NB4 (cell line): ENCODE measurements around the genes GOLGA6L1, NPAP1, UBE3A, GOLGA8G and GOLGA8M.

DNA sequence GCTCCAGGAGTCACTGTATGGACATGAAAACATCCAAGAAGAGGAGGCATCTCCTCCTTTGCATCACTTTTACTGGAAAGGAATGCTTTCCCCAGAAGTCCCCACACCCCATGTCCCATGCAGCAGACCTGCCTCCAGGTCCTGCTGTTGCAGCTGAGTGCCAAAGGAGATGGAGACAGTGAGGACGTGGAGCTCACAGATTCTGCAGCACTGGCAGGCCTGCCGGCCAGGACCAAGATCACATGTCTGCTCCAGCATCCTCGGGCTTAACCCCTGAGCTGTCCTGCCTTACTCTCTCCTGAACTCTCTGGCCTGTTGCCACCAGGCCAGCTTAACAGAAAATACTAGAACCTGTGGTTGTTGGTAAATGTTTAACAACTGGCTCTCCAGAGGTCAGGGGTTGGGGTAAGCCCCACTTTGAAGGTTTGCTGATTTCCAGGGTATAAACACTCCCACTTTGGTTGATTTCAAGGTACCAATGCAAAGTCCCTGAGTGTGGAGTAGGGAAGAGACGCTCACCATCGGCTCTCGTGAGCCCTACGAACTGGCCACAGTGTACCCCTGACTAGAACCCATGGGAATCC lies 133.8 kb downstream of the OR4N4 start:
- RRBS, result no CpG with 5 or more reads among the region's 7 CpGs

GRCh38 chr15:22827661-22828369 lies 10.7 kb upstream of the NIPA2 start:
- RRBS, result no CpG with 5 or more reads among the region's 16 CpGs

- RRBS, result no CpG with 5 or more reads among the region's 21 CpGs
Measured at GRCh38 chr15:22837464-22837850, 1.0 kb upstream of the NIPA2 start.

GRCh38 chr15:22845026-22845492 lies 6.6 kb downstream of the NIPA2 start:
- RRBS, result no CpG with 5 or more reads among the region's 2 CpGs

GRCh38 chr15:22895274-22896189 lies 57.1 kb downstream of the NIPA2 start:
- RRBS, result no CpG with 5 or more reads among the region's 16 CpGs

GRCh38 chr15:22951513-22951864 lies 28.7 kb downstream of the CYFIP1 start:
- RRBS, result no CpG with 5 or more reads among the region's 18 CpGs

DNA sequence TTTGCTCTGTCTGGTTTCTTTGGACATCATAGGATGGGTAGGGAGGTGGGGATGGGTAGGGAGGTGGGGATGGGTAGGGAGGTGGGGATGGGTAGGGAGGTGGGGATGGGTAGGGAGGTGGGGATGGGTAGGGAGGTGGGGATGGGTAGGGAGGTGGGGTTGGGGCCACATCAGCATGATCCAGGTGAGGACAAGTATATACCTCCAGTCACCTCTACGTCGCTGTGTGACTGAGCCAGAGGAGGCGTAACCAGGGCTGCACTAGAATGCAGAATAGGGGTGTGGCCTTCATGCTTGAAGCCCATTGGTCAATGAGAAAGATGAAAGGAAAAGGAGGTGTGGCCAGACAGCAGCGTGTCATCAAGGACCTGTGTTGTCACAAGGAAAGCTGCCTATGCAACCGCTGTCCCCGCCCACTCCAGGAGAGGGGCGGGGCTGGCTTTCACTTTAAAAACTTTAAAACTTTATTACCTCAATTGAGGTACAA lies at the start of gene GOLGA6L1:
GOLGA6L1 (minus strand) TSS at position 268 of the 487 bp plus-strand sequence.
- RRBS, result no CpG with 5 or more reads among the region's 7 CpGs

- RRBS, result no CpG with 5 or more reads among the region's 4 CpGs
Measured at GRCh38 chr15:23304844-23305166, 29.2 kb downstream of the GOLGA6L26 start.

GRCh38 chr15:24675518-24676215 lies at the start of gene NPAP1:
Gene NPAP1 (plus strand): TSS chr15:24675775.
- RRBS, result 88% methylated on average over 21 of the region's 57 CpGs

GRCh38 chr15:25054098-25054534 lies 99.3 kb downstream of the SNRPN start:
- RRBS, result no CpG with 5 or more reads among the region's 9 CpGs

- RRBS, result under 1% methylated on average over 25 of the region's 123 CpGs
Measured at GRCh38 chr15:25438103-25439053, at the start of gene UBE3A. Gene UBE3A (minus strand): TSS chr15:25439024.

DNA sequence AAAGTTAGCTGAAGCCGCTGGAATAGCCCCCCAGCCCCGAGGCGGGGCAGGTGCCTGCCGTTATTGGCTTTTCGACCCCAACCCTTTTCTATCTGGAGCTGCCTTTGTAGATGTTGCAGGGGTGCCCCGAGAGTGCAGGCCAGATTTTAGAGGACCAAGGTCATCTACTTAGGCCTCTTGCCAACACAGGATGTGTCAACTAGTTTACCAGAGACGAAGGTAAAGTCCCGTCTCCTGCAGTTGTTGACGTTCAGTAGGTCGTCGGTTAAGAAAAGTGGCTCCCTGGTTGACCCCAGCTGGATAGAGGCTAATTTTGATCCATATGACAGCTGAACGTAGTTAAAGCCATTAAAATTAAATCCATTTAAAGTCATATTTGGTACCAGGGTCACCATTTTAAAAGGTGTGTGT lies 624 bp upstream of the UBE3A start:
- RRBS, result no CpG with 5 or more reads among the region's 12 CpGs

GRCh38 chr15:25810537-25811358 lies 52.4 kb downstream of the ATP10A start:
- RRBS, result no CpG with 5 or more reads among the region's 22 CpGs

DNA sequence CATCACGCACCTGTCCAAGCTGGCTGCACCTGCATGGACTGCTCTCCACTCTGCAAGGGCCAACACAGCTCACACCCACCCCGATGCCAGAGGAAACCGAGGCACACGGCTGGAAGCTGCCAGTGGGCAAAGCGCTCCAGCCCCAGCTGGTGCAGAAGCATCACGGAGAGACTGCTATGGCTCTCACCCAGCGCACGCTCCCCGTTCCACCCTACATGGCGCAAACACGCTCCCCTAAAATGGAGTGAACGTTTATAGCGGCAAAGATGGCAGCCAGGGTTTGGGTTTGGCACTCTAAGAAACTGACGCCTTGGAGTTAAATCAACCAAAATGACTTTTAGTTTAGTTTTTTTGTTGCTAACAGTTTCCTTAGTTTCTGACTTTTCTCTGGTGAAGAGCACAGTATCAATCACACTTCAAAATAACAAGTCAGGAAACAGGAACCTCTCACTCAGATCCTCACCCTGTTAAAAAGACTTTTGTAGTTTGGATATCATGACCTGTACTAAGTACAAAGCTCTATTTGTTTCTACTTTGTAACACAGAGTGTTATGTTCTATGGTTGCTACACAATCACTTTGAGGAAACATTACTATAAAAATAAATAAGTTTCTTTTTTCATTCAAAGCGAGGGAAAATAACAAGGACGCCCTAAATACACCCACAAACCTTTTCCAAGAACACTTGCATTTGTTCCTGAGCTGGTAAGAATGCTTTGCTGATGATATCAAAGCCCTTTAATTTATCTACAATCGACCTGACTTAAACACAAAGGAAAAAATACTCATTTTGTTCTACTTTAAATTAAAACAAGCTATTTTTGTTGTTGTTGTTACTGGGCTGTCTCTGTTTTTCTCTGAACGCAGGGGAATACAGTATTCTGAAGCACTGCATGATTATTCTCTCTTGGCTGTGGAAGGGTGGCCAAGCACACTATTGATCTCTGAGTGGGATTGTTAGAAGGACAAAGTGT lies 51.0 kb downstream of the ATP10A start:
- RRBS, result no CpG with 5 or more reads among the region's 18 CpGs

DNA sequence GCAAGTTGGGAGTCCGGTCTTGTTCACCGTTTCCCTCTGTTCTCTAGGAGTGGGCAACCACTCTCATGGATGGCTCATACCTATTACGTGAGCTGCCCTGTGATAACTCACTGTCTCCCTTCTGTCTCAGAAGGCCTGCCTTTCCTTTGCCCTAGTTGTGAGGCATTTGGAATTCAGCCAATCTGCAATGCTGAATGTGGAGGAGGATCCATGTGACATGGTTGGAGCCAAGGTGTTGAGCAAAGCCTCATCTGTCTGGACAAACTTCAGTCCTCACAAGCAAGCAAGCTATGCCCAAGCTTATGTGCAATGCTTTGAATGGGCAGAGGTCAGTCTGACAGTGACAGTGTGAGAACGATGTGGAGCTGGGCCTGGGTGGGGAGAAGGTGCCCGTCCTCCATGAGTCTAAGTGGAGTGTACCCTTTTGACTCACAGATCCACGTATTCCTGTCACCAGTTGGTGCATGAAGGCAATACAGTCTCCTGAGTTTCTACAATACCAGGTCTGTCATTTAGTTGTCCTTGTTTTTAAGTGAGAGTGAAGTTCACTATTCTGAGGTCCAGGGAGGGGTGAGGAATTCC lies 37.9 kb upstream of the ATP10A start:
- RRBS, result 85% methylated on average over 1 of the region's 6 CpGs

DNA sequence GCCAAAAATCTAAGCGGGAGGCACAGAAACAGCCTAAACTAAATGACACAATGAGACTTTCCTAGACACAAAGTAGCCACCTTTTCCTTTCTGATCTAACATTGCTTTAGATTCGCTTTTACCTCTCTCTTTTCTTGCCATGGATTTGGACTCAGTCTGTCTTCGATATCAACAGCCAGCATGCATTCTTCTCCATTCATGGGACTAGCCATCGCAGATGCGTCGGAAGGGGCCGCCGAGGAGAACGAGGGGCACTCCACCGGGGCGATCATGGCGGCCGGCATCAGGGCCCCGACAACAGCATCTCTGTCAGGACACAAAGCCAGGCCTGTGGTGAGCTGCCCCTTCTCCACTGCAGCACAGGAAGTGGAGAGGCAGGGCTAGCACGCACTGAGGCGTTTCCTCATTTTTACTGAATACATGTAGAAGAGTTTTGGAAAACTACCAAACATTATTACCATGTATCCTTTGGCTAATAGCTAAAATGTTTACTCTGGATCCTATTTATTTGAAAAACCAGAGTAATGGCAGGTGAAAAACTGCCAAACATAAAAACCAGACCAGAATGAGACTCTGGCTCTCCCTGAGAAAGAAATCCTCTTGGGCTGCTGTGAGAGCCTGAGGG lies 69.3 kb upstream of the OCA2 start:
- RRBS, result no CpG with 5 or more reads among the region's 16 CpGs

DNA sequence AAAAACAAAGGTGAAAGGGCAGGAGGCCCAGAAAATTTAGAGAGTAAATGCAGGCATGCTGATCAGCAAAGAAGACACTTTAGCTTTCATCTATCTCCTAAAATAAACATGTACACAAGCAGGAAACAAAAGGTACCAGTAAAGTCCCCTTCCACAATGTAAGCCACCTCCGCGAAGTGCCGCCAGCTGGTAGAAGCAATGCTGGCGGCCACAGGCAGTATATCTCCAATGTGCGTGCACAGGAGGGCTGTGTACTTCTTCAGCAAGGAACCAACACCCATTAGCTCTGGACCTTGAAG lies 75.4 kb downstream of the HERC2 start:
- RRBS, result no CpG with 5 or more reads among the region's 5 CpGs

- RRBS, result no CpG with 5 or more reads among the region's 9 CpGs
Measured at GRCh38 chr15:28532830-28533249, at the start of gene GOLGA8G. Gene GOLGA8G (minus strand): TSS chr15:28532971.

DNA sequence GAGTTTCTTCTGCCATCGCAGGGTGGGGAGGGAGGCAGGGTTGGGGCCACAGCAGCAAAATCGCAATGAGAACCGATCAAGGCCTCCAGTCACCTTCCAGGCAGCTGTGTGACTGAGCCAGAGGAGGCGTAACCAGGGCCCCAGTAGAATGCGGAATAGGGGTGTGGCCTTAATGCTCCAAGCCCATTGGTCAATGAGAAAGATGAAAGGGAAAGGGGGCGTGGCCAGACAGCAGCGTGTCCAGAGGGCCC lies at the start of gene GOLGA8M:
GOLGA8M (minus strand) TSS at position 114 of the 251 bp plus-strand sequence.
- RRBS, result no CpG with 5 or more reads among the region's 7 CpGs

DNA sequence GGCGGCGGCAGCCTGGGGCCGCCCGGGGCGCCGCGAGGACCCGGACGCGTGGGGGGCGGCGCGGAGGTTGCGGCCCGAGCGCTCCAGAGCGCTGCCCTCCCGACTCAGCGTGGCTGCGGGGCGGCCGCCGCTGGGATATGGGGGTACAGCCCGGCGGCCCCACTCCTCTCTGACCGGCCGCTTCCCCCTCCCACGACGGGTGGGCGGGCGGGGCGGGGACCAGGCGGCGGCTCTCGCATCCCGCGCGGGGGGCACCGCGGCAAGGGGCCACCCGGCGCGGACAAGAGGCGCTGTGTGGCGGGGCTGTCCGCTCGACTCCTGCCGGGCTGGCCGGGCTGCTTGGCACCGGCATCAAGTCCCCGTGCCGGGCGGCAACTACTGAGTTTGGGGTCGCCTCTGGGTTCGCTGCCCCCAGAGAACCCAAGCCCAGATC lies 554 bp downstream of the APBA2 start:
- RRBS, result 26% methylated on average over 13 of the region's 55 CpGs